Thoracic aorta (tissue), 1 donor: ENCODE measurements around a stretch of chr10.

- RAMPAGE, long total RNA = no peak
These were observed 4.7 kb downstream of the CACNB2 start for GRCh38 chr10:18144767-18145448.

GRCh38 chr10:18331871-18332563, 191.8 kb downstream of the CACNB2 start:
- RAMPAGE, long total RNA = no peak

DNA sequence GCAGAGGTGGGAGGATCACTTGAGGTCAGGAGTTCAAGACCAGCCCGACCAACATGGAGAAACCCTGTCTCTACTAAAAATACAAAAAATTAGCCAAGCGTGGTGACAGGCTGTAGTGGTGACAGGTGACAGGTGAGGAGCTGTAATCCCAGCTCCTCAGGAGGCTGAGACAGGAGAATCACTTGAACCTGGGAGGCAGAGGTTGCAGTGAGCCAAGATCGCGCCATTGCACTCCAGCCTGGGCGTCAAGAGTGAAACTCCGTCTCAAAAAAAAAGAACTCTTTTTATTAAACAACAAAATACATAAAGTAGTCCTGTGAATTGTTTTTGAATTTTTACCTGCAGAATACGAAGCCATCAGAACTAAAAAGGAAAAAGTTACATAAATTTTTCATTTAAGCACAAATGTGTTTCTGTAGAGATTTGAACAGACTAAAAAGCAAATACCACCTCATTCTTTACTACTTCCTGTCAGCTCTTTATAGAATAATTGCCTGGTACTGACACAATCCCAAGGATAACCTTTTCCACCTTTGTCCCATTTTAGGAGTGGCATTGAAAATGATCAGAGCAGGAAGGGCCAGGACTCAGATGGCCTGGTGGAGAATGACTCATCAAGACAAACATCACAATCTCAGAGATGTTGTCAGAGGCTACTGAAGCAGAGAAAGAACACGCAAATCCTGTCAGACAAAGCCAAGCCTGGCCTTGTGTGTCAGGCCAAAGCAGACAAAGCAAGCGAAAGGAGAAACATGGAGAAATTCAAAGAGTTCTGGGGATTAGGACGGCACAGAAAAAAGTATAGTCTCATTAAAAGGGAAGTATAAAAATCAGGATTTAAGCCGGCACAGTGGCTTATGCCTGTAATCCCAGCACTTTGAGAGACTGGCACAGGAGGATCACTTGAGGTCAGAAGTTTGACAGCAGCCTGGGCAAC, 41.0 kb downstream of the NSUN6 start:
- RAMPAGE, long total RNA = no peak

DNA sequence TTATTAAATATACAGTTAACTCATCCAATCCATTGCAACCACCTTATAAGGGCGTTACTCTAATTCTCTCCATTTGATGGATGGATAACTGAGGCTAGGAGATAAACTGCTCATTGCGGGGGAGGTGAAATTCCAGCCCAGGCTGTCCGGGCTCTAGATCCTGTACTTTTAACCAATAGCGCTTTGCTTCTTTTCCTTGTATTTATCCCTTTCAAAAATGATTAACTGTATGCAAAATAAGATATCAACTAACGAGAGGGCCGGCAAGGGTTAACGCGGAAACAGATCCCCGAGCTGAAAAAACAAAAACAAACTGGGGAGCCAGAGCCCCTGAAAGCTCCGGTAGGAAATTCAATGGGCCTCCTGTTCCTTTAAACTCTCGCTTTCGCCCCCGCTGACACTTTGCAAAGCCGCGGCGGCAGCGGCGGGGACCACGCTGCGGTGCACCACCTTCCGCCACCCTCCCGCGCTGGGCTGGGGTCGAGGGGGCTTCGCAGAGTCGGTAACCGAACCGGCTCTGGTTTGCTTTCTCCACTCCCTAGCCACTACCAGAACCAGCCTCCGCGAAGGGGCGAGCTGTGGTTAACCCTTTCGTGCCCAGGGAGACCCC, 984 bp upstream of the PLXDC2 start:
- RAMPAGE, long total RNA = no peak

DNA sequence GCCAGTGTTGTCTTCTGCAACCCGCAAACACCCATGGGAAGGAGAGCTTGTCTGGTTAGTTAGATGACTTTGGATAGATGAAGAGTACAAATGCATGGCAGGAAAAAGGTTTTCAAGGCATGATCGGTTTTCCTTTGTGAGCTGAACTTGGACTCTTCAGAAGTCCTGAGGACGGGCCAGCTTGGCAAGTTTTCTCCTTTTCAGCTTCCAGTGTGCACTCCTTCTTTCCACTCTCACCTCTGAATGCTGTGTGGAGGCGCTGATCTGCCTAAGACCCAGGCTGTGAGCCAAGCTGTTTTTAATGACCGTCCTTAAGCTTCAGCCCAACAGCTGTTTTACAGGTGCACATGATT, 114.8 kb downstream of the PLXDC2 start:
- RAMPAGE, long total RNA = no peak

DNA sequence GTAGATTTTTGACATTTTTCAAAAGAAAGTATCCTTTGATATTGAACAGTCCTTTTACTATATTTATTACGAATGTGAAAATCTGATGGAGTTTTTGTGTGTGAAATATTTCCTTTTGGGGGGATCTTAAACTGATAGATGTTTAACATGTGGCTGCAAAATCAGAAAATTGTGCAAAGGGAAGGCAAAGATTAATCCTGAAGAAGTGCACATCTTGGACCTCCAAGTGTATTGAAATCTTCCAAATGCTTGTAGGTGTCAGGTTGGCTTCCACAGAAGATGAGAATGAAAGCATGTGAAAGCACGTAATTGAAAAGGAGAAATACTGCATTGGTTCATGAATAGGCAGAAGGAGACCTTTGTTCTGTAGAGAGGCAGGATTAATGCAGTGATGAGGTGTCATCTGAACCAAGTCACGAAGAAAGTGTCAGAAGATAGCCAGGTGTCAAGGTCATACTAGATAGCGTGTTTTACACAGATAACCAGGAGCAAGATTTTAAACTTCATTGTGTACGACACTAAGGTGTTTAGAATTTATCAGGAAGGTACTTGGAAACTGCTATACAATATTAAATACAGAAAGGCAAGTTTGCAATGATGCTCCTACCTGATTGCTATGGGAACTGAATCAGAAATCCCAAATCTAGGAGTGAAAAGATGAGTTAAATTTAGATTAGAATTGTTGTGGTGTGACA, 193.2 kb downstream of the PLXDC2 start:
- RAMPAGE, long total RNA = no peak

GRCh38 chr10:20117948-20118846, 302.0 kb downstream of the PLXDC2 start:
- RAMPAGE, long total RNA = start-site peak on the plus strand at chr10:20118084-20118487, 26 reads

DNA sequence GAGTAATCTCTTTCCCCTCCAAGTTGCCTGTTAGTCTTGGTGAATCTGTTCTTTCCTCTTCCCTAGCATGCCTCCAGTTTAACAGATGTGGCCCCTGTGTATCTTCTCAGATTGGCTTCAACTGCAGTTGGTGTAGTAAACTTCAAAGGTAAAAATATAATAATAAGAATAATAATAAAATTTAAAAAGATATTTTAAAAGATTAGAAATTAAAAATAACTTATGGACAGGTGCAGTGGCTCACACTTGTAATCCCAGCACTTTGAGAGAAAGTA, 361.0 kb downstream of the PLXDC2 start:
- RAMPAGE, long total RNA = no peak

DNA sequence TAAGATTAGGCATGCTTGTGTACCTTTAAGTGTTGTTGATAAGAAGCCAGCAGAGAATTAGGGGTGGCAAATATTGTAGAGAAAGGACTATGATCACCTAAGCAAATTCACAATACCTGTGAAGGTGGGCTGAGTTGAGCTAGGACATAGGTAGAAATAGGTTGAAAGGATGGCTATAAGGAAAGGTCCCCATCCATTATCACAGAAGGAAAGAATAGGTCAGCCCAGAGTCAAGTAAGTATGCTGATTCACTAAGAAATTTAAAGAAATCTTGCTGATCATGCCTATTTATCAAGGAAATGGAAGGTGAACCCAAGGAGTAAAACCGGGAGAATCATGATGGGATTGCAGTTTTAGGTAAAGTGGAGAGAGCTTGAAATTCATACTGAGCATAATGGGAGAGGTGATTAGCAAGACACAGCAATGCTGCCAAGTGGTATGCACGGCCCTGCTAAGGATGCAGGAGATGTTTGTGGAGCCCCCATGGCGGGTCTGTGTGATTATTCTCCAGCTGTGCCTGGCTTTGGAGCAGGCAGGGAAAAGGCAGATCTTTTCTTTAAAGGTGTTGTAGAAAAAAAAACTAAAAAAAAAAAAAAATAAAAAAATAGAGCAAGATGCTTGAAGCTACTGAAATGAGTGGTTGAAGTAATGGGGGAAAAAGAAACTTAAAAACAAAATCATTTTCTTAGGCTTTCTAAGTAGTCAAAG, 399.4 kb downstream of the PLXDC2 start:
- RAMPAGE, long total RNA = no peak

DNA sequence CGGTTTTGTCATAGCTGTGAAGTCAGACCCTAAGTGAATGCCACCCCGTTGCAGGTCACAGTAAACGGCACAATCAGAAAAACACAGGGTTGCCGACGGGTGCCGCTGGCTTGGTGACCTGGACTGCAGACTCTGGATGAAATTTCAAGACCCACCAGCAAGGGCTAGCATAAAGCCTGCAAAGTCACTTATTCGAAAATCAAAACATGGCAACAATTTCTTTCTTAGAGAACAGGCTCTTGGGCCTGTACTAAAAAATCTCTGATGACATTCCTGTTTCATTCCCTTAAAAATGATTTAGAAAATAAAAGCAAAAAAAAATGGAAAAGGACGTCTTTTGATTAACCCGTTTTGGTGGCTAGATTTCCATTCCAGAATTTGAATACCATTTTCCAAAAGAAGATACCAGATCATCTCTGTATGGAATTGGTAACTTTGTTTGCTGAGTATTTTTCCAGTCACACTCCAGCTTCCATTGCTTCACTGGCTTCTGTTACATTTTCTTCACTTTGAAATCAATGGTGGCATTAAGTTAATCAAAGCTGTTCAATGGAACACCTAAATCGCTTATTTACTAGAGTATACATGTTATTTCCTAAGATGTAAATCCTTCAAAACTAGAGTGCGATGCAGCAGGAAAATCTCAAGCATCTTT, 112.8 kb downstream of the NEBL start:
- RAMPAGE, long total RNA = no peak

GRCh38 chr10:21315286-21315911, 210.1 kb downstream of the SKIDA1 start:
- RAMPAGE, long total RNA = no peak

- RAMPAGE, long total RNA = no peak
These were observed 15.0 kb downstream of the SKIDA1 start for GRCh38 chr10:21510273-21511076.

- RAMPAGE, long total RNA = no peak
These were observed 672 bp upstream of the MLLT10 start for GRCh38 chr10:21533250-21533869.

GRCh38 chr10:21545118-21545628, 11.1 kb downstream of the MLLT10 start:
- RAMPAGE, long total RNA = no peak

DNA sequence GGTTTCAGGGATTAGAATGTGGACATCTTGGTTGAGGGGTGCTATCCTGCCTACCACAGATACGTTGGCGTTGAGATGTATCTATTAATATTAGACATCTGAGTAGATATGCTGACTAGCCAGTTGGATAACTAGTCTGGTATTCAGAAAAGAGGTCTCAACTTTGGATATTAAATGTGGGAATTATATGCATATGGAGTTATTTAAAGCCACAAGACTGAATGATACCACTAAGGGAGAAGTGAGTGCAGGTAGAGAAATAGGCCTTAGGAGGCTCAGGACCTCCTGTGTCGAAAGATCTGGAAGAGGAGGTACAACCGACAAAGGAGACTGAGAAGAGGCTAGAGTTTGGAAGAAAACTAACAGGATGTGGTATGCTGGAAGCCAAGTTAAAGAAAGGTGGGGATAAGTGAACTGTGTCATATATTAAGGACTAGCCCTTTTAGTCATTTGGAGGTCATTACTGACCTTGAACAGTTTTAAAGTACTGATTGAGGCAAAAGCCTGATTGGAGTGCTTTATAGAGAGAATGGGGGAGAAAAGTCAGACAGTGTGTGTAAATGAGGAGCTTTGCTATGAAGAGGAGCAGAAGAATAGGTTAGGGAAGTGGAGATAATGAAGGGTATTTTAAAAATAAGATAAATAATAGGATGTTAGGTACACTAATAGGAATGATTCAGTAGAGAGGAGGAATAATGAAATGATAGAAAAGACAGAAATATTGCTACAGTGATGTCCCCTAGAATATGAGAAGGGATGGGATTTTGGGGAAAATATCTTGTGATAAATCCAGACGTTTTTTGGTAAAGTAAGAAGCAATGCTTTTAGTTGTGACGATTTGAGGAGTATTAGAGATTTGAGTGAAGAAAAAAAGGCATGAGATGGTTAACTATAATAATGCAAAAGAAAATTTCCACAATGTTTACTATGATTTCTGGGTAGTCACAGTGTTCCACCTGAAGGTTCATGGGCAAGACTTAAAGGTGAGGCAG, 119.9 kb downstream of the MLLT10 start:
- RAMPAGE, long total RNA = no peak

DNA sequence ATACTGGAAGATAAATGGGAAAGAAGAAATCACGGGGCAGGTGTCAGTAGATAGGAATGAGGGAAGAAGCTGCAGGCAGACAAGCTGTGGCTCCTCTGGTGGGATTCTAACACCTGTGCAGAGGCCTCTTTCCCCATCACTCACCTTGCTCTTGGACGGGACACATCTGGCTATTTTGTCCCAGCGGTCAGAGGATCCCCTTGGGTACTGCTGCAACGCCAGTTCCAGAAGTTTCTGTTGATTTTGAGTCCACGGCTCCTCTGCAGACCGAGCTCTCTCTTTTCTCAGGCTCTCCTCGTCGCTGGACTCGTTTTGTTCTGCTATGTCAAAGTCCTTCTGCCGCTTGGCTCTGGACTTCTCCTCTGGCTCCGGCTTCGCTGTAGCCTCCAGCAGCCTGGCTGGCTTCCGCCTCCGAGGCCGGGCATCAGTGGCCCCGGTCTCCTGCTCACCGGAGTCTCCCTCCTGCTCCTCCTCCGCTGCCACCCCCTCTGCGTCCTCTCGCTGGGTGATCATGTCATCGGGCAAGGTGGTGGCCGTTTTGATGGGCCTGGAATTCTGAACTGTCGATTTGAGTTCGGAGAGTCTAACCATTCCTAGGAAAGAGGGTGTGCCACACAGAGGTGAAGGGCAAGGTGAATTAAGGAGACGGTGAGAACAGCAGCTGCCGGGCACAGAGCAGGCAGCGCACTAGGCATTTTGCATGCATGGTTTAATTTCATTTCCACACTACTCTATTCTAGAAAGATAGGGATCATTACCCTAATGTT, 225.2 kb downstream of the MLLT10 start:
- RAMPAGE, long total RNA = no peak

DNA sequence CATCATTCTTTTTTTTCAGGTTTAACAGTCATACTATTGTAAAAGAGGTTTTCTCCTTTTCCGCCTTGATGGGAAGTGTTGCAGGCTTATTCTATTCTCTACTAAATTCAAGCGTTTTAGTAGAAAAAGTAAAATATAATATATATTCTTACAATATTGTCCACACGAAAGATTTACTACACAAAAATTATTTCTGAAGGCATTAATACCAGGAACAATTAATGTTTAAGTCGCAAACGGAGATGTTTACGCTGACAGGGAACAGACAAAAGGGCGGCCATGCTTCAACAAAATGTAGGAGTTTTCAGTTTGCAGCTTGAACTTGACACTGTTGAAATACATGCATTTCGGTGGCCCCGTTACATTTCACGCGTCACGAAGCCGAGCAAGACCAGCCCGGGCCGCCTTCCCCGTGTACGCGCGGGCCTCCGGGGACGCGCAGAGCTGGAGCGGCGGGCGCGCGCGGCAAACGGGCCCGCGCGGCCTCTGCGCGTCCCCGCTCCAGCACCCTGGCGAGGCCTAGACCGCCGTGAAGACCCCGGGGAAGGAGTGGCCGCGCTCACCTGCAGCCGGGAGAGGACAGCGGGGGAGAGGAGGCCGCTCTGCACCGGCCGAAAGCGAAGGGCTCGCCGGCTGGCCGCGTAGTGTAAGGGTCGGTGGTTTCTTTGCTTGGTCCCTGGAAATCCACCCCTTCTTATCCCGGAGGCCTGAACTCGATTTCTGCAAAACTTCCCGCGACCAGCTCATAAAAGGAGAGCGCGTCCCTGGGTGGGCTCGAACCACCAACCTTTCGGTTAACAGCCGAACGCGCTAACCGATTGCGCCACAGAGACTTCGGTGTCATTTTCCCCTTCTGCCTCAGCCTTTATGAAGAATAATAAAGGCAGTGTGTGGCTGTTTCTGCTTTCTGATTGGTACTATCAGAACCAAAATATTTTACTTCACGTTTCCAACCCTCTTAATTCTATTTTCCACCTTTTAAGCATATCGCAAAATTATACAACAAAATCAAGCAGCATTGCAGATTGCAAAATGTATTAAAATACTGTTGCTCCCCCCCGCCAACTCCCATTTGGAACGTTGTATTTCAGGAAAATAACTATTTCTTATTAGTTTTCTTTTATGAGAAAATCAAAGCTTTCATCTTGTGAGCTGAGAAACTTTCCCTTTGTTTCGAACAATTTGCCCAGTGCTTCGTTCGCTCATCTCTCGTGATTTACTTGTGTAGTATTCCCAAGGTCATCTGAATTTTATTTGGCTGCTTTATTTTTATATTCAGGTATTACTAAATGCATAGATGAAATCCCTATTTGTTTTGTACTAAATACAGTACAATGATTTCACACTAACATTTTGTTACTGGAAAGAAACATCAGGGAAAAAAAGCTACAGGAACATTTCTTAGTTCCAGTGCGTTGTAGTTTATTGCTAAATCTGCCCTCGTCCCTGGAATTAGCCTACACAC, 11.5 kb upstream of the EBLN1 start:
- RAMPAGE, long total RNA = no peak

GRCh38 chr10:22340195-22340738, 5.0 kb upstream of the SPAG6 start:
- RAMPAGE, long total RNA = no peak

- RAMPAGE, long total RNA = no peak
These were observed 3.8 kb upstream of the SPAG6 start for GRCh38 chr10:22341563-22341741.

DNA sequence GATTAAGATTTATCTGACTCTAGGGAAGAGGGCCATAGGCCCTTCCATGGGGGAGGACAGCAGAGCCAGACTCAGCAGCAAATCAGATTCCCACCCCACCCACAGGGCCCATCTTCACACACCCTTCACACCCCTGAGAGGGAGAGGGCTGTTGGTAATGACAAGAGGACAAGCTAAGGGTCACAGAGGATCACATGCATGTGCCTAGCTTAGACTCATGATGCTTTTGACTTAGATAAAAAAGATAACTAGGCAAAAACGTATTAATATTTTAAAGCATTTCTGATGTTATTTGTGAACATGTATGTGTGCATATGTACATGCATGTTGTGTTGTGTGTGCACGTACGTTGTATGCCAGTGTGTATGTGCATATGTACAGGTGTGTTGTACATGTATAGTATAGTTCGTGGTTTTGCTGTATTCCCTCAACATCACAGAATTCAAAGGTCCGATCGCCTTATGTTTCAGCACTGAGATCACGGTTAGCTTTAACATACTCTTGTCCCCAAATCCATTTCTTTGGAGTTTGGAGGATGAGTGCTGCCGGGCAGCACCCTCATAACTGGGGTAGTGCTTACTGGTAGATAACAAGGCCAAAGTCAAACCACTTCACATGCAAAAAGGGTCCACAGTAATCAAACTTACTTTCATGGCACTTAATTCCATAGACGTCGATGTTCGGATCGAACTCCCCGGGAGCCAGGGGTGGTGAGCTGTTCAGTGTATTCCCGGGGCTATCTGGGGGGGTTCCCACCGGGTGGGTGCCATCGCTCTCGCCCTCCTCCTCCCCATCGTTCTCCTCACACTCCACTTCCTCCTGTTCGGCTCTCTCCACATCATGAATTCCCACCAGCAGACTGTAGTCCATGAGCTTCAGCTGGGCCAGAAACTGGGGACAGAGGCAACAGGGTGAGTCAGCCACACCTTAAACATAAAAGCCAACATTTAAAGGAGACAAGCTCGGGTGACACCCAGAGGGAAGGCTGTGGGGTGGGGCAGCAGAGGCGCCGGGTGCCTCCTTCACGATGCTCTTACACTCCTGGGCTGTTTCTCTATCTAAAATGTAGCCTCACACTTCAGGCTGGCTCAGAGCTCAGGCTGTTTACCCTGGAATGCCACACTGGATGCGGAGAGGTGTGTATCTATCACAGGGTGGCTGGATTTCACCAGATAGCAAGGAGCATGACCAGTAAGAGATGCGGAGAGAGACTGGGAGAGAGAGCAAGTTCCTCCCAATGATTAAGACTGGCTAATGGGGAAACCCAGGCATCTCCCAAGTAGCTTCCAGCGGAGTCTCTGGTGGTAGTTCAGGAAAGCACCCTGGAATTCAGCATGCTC, 172.8 kb downstream of the PIP4K2A start:
- RAMPAGE, long total RNA = no peak